Aorta (tissue), 1 donor: ENCODE measurements around a stretch of chr11.

DNA sequence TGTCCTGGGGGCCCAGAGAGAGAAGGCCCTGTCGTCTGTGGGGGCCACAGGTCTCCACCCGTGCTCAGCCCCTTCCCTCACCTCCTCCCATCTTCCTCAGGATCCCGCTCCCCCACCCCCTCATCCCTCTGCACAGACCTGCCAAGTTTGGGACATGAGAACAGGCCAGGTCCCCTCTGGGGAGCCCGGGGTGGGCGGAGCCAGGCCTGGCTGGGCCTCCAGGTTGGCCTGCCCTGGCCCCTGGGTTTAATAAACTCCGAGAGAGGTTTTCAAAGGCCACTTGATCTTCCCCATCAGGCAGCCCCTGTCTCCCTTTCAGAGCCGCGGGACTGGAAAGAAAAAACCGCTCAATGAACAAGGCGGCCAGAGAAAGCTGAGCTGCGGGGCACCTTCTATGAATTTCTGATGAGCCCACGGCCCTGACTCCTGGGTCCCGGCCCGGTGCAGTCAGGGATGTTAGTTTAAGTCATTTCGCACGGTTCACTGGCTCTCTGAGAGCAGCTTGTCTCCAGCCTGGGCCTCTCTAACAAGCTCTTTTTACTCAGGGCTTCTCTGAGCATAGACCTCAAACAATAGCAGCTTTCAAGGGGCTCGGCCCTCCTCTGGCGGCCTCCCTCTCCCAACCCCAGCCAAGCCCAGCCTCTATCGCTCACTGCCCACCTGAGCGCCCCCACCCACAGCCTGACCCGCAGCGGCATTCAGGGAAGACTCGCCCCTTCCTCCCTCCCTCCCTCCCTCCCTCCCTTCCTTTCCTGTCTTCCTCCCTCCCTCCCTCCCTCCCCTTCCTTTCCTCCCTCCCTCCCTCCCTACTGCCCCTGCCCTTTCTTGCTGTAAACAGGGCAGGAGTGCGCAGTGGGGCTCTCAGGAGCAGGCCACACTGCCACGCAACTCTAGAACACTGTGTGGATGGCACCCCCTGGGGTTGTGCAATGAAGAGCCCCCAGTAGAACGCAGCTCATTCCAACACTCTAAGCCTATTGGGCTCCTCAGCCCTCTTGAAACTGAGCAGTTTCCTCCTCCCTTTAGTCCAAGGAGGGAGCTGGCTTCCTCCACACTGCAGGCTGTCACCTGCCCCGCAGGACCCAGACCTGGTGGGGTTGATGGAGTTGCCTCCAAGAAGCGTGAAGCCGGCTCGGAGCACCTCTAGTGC lies 64.6 kb downstream of the RPUSD4 start:
- PRO-cap, result no peak

DNA sequence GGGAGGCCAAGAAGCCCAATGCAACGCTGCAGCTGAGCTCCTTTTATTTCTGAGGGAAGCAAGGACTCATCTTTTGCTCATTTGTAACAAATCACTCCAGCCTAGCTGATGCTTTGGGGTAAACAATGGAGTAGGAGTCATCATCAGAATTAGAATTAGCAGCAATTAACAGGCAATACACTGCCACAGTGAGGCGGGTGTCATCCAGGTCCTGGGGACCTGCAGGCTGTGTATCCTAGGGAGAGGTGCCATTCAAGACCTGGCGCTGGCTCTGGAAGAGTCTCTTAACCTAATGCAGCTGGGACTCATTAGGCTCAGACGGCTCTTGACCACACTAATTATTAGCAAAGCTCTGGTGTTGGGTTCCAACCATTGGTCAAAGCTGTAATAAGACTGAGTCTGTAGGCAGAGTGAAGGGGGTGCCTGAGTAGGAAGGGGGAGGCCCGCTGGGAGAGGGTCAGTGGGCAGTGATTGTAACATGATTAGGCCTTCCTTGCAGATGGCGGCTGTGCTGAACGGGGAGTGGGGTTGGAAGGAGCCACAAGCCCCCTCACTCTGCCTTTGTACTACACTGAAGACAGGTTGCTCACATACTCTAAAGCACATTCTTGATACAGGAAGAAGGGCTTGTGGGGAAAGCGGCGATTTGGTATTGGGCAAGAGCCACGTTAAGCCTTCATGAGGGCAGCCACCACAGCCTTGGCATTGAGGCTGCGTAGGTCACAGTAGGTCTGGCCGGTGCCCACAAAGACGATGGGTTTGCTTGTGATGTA lies 5.3 kb downstream of the SRPRA start:
- PRO-cap, result no peak

- PRO-cap, result no peak
These were observed 4.7 kb downstream of the SRPRA start for GRCh38 chr11:126264090-126264289.

- PRO-cap, result no peak
These were observed 10.7 kb downstream of the ST3GAL4 start for GRCh38 chr11:126365888-126366839.

GRCh38 chr11:126370006-126370400 lies 14.5 kb downstream of the ST3GAL4 start:
- PRO-cap, result no peak

DNA sequence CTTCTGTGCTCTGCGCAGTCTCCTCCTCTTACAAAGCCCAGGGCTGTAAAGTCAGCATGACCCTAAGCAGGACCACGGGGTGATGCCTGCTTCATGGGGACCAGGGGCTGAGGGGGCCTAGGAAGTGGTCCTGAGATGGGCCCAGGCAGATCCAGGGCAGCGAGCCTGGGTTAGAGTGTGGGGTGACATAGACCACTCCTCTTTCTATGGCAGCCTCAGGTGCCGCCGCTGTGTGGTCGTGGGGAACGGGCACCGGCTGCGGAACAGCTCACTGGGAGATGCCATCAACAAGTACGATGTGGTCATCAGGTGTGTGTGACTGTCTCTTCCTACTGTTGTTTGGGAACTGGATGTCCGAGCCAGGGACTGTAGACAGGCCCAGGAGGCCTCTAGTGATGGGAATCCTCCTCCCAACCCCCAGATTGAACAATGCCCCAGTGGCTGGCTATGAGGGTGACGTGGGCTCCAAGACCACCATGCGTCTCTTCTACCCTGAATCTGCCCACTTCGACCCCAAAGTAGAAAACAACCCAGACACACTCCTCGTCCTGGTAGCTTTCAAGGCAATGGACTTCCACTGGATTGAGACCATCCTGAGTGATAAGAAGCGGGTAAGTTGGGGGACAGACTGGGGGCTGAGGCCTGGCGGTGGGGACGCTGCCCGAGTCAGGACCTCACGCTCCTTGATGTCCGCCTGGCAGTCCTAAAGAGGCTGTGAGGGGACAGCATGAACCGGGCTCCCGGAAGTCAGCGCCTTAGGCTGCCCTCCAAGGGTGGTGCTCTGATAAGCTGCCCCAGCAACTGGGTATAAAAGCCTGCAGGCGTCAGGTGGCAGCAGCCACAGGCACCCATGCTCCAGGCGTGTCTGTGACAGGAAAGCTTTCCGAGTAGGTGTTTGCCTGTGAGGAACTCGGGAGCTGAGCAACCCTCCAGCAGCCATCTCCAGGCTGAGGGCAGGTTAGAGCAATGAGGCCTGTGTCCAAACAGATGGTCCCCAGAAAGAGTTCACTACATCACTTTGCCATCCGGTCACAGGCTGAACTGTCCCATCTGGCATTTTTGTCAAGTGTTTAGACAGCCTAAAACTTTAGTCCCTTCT lies 52.7 kb downstream of the ST3GAL4 start:
- PRO-cap, result no peak

- PRO-cap, result no peak
These were observed 71.8 kb downstream of the ST3GAL4 start for GRCh38 chr11:126427229-126427660.

- PRO-cap, result no peak
These were observed 314.9 kb downstream of the KIRREL3 start for GRCh38 chr11:126685668-126686158.

DNA sequence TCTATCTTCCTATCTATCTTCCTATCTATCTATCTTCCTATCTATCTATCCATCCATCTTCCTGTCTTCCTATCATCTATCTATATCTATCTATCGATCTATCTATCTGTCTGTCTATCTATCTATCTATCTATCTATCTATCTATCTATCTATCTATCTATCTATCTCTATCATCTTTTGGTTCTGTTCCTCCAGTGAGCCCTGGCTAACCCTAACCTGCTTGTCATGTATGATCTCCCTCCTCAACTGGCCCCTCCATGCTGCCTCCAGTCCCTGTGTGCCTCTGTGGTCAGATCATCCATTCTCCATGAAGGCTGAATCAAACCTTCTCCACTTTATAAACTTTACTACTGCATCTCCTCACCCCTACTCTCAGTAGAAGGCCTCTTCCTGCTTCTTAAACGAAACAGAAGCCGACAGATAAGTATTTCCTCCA lies 78.5 kb downstream of the KIRREL3 start:
- PRO-cap, result no peak

DNA sequence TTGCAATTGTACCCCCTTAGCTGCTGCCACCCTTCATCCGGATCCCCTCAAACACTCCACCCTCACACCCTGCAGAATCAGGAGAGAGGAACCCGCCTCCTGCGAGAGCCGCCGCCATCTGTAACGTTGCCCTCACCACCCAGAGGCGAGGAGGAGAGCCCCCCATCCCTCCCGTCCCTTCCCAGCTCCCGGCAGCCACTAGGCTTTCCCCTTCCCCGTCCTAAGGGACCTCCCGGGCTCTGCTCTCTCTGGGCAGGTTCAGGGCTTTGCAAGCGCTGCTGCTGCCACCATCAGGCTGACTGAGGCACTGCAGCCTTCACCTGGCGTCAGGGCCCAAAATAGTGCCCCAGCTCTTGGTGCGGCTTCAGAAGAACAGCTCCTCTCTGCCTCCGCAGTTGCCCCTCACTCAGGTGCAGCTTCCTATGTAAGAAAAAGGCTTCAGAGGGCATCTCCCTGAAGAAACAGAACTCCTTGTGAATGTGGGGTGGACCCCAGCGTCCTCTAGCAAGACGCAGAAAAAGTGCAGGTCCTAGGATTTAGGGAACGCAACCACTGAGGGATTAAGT lies 10.2 kb downstream of the KIRREL3 start:
- PRO-cap, result no peak

GRCh38 chr11:127758099-127758450 lies 757.5 kb upstream of the KIRREL3 start:
- PRO-cap, result no peak

- PRO-cap, result no peak
These were observed 252.9 kb downstream of the ETS1 start for GRCh38 chr11:128334151-128335130.

- PRO-cap, result no peak
These were observed 162.4 kb downstream of the ETS1 start for GRCh38 chr11:128424647-128425619.

GRCh38 chr11:128461702-128462764 lies 125.3 kb downstream of the ETS1 start:
- PRO-cap, result no peak

DNA sequence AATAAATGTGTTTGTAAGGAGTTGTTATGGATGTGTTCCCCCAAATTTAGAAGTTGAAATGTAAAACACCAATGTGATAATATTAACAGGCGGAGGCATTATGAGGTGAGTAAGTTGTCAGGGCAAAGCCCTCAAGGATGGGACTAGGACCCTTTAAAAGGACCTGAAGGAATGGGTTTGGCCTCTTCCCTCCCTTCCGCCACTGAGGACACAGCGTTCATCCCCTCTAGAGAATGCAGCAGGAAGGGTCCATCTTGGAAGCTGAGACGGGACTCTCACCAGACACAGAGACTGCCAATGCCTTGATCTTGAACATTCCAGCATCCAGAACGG lies 22.3 kb downstream of the ETS1 start:
- PRO-cap, result no peak

DNA sequence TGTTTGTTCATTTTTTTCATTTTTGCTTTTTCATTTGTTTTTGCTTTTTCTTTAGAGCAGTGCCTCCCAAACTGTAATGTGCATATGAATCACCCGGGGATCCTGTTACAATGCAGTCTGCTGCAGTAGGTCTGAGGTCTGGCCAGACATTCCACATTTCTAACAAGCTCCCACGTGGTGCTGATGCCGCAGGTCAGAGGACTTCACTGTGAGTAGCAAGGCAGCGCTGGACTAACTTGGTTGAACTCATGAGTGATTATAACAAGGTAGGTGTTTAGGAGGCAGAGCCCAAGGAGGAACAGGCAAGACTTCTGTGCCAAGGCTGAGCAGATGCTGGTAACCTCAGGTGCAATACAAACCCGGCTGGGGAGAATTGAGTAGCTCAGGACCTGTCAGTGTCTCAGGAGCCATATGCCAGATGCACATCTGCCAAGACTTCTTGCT lies 4.4 kb downstream of the ETS1 start:
- PRO-cap, result no peak

DNA sequence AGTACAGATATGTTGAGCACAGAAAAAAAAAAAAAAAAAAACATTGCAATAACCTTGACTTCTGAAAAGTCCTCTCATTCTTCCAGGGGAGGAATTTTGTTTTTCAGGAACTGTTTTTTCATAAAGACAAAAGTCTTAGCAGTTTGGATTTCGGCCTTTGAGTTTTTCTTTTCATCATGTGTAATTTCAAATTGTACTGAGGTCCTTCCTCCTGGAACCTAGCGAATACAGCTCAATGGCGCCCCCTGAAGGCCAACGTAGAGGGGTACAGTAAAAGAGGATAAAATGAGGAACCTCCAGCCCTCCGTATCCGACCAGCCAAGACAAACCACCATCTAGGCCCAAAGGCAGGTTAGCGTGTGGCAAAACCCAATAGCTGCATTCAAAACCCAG lies 43.0 kb upstream of the ETS1 start:
- PRO-cap, result no peak

GRCh38 chr11:128697713-128698256 lies 3.9 kb downstream of the FLI1 start:
- PRO-cap, result no peak

- PRO-cap, result no peak
These were observed 13.5 kb downstream of the FLI1 start for GRCh38 chr11:128707519-128707718.

GRCh38 chr11:128709367-128710059 lies 15.6 kb downstream of the FLI1 start:
- PRO-cap, result no peak